Epidermal melanocyte (primary cell): Measurements from ENCODE around the genes ALDH7A1 and LMNB1.

GRCh38 chr5:125575914-125576749 lies 829.7 kb upstream of the ZNF608 start:
- RRBS = no CpG with 5 or more reads among the region's 7 CpGs

DNA sequence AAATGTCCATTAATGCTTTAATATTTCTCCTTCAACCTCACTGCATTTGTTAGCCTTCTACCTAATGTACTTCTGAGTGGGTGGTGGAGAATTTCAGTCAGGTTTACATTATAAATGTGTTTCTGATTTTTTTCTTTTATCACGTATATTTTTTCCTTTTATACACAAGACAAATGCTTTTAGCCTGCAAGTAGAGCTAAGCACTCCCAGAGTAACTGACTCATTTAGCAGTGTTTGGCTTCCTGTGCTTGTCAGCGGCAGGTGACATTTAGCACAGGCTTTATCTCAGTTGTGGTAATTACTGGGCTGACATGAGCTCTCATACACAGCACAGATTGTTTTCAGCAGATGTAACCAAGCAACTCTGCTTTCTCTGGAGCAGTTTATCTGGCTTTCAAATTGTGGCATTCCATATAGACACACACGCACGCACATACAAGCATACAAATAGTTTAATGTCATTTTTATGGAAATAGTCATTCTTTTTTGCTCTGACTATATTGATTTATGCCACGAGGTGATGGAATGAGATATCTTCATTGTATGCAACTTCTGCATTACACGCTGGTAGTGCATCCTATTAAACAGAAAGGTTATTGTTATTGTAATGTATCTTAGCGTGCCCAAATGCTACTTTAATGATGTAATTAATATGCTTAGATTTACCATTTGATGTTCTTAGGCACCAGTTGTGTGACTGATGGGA lies 379.1 kb upstream of the GRAMD2B start:
- RRBS = no CpG with 5 or more reads among the region's 7 CpGs

DNA sequence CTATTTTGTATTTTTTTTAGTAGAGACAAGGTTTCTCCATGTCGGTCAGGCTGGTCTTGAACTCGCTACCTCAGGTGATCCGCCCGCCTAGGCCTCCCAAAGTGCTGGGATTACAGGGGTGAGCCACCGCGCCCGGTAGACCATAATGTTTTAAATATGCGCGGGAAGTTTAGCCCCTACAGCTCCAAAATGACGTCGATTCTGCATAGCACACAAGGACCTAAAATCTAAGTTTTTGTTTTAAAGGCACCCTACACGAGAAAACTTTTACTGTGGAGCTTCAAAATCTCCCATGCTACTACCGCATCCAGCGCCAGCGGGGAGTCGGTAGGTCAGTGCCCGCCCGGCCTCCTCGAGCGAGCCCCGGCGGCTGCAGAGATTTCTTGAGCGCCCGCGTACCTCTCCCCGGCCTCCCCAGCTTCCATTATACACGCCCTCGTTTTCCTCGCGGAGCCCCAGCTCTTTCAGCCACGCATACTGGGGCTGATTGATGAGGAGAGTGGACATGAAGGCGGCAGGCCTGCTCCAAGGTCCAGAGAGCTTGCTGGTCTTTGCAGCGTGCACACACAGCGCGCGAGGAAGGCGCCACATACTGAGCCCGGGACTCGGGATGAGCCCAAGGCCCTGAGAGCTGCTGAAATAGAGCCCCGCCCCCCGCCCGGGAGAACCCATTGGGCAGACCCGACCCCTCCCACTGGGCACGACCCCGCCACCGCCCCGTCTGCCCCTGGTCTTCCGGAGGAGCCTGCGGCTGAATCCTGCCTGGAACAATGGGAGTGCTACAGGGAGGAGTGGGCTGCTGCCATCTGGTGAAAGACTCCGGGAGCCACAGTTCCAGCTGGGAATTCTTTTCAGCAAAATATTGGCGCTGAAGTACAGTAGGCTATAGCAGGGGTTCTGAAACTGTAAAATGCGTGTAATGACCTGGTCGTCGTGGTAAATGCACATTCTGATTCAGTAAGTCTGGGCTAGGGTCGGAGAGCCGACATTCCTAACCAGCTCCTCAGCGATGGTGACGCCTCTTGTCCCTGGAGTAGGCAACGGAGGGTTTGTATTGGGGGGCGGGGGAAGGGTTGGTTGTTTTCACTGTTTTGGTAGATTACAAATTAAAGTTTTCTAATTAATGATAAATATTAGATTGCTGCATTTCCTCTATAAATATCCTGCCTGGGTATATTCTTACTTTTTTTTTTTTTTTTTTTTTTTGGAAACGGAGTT lies at the start of gene ALDH7A1:
Gene ALDH7A1 (minus strand): TSS at position 612 of the 1,218 bp plus-strand sequence.
- RRBS = 3% methylated on average over 16 of the region's 61 CpGs

GRCh38 chr5:126680020-126680731 lies 48.7 kb downstream of the TEX43 start:
- RRBS = 0% methylated on average over 1 of the region's 5 CpGs

DNA sequence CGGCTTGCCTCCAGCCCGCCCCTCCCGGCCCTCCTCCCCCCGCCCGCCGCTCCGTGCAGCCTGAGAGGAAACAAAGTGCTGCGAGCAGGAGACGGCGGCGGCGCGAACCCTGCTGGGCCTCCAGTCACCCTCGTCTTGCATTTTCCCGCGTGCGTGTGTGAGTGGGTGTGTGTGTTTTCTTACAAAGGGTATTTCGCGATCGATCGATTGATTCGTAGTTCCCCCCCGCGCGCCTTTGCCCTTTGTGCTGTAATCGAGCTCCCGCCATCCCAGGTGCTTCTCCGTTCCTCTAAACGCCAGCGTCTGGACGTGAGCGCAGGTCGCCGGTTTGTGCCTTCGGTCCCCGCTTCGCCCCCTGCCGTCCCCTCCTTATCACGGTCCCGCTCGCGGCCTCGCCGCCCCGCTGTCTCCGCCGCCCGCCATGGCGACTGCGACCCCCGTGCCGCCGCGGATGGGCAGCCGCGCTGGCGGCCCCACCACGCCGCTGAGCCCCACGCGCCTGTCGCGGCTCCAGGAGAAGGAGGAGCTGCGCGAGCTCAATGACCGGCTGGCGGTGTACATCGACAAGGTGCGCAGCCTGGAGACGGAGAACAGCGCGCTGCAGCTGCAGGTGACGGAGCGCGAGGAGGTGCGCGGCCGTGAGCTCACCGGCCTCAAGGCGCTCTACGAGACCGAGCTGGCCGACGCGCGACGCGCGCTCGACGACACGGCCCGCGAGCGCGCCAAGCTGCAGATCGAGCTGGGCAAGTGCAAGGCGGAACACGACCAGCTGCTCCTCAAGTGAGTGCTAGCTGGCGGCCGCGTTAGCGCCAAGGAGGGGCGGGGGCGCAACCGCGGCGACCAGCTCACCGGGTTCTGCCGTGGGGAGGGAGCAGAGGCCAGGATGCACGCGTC lies at the start of gene LMNB1:
Gene LMNB1 (plus strand): TSS at position 49 of the 894 bp plus-strand sequence.
- RRBS = 3% methylated on average over 18 of the region's 112 CpGs

GRCh38 chr5:126863911-126864427 lies 87.0 kb downstream of the LMNB1 start:
- RRBS = no CpG with 5 or more reads among the region's 14 CpGs

GRCh38 chr5:126868590-126869797 lies 92.1 kb downstream of the LMNB1 start:
- RRBS = 8% methylated on average over 7 of the region's 34 CpGs

DNA sequence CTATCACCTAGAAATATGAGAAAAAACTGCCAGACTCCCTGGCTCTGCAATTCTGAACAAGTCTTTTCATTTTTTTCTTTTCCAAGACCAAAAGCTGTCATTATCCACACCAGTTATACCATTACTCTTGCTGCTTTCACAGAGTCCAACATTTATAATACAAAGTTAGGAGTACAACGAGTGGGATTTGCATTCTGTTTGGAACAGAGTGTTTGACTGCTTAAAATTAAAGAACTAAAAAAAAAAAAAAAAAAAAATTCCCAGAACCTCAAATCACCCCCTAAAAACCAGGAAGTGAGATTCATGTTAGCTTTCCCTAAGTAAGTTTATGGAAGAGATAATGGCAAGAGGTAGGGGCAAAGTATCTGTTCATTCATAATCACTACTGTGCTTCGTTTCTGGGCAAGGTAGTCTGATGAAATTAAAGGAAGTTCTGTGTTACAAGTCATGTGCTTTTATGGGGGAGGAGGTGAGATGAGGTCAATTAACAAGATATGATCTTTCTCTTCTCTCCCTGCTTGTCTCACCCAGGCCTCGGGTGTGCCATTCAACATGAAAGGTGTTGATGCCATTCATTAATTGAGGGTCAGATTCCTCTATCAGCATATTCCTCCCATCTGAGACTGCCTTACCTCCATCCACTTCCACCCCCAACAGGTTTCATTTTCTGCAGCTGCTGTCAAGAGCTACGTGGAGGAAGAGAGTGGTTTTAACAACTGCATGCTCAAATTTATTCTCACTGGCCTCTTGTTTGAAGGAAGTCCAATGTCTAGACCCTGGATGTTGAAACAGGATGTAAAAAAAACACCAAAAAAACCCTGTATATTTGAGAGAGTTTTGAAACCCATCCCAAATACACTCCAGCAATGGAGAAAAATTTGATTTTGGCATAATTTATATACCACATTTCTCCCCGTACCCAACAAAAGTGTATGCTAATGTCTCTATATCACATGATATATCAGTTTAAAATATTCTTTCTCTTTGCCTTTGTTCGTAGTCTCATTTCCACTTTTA lies 58.0 kb downstream of the MARCHF3 start:
- RRBS = no CpG with 5 or more reads among the region's 6 CpGs

GRCh38 chr5:127706672-127707966 lies 3.9 kb downstream of the CCDC192 start:
- RRBS = no CpG with 5 or more reads among the region's 9 CpGs

- RRBS = no CpG with 5 or more reads among the region's 28 CpGs
Measured at GRCh38 chr5:127739287-127740101, 36.3 kb downstream of the CCDC192 start.

- RRBS = no CpG with 5 or more reads among the region's 4 CpGs
Measured at GRCh38 chr5:127867313-127867789, 164.2 kb downstream of the CCDC192 start.

- RRBS = no CpG with 5 or more reads among the region's 3 CpGs
Measured at GRCh38 chr5:128017503-128018182, 65.9 kb upstream of the SLC12A2 start.

DNA sequence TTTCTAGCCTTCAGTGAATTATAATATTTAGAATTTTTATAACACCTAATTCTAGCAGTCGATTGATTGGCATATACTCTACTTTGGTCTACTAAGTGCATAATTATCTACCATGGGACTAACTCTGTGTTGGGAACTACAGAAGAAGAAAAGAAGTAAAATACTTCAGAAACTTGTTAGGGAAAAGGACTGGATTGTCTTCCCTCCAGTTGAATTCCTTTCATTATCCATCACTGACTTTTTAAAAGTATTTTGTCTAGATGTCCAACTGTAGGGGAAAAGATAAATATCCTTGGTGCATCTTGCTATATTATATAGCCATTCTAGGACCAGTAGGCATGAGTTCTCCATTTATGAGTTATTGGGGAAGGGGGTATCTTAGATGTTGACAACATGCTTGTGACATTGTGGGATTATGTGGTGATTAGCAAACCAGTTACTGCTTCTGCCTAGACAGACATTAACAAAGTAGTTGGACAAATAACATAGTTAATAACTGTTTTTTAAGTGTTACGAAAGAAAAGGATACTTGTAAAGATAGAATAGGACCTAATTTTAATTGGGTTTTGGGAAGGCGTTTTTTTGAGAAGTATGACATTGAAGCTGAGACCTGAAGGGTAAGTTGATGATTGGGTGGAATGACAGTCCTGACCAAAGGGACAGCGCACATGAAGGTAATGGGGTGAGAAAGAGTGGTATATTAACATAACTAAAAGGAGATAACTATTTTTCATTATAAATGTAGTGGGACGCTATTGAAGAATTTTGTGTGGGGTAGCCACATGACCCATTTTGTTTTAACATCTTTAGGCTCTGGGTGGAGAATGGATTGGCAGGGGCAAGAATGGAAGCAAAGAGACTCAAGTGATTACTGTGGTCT lies 3.6 kb downstream of the SLC12A2 start:
- RRBS = no CpG with 5 or more reads among the region's 5 CpGs

DNA sequence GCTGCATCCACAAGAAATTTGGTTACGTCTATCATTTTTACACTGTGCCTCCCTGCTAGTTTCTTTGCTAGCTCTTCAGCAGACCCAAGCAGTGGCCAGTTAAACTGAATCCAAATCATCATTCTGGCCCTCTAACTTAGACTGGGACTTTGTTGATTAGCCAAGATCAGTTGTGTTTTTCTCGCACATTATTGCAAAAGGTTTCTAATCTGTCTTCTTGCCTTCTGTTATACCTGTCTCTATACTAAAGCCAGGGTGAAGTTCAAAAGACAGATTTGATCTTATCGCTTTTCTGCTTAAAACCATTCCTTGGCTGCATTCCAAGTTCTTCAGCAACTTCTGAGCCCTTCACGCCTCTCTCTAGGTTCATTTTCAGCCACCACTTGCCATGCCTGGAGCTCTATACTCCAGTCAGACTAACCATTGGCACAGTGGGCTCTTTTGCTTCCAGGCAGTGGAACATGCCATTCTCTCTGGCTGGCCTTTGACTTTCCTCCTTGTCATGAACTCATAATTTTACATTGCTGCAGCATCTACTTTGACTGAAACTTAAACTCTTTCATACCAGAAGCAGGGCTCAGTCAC lies 114.3 kb downstream of the SLC12A2 start:
- RRBS = no CpG with 5 or more reads among the region's 4 CpGs

DNA sequence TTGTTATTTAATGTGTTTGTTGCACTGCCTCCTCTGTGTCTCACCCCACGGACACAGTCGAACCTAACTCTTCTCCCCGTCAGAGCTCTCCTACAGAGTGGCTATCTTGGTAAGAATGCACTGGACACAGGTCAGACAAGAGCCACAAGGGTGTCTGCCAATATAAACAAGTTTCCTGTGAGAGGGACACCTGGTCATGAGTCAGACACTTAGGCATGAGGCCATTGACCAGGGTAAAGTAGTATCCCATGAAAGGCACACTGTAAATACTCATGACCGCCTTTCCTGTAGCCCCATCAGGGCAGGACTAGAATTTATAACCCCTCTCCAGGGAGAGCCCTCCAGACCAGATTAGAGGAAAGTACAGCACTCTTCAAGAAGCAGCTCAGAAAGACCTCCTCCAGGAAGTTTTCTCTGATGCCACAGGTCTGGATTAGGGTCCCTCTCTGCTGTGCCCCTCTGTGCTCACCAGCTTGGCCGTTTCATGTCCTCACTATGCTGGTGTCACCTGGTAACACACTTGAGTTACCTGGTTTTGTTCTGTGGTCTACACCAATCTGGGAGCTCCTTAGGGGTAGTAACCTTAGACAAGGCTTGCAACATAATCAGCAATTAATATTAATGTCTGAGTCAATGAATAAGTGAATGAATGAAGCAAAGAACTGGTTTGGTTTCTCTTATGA lies 115.7 kb downstream of the SLC12A2 start:
- RRBS = no CpG with 5 or more reads among the region's 5 CpGs

DNA sequence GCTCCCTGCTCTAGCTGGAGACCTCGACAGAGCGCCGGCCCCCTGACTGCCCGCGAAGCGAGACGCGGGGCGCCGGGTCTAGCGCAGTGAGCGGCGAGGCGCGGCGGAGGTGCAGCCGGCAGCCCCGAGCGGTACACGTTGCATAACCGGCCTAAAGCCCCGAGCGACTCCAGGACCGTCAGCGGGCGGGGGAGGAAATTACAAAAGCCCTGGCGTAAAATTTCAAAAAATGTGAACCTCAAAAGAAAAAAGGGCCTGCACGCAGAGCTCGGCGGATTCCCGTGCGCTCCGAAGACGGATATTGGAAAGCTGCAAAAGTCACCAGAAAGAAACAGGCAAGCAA lies 340 bp downstream of the FBN2 start:
- RRBS = 4% methylated on average over 17 of the region's 34 CpGs

- RRBS = no CpG with 5 or more reads among the region's 8 CpGs
Measured at GRCh38 chr5:129015831-129016205, 50.5 kb downstream of the SLC27A6 start.

- RRBS = 3% methylated on average over 32 of the region's 34 CpGs
Measured at GRCh38 chr5:129094384-129094637, 238 bp upstream of the ISOC1 start.

- RRBS = no CpG with 5 or more reads among the region's 3 CpGs
Measured at GRCh38 chr5:129096433-129096628, 1.8 kb downstream of the ISOC1 start.

- RRBS = no CpG with 5 or more reads among the region's 7 CpGs
Measured at GRCh38 chr5:129766486-129766877, 18.6 kb downstream of the MINAR2 start.